ENCODE data around the gene ALDH7A1.

DNA sequence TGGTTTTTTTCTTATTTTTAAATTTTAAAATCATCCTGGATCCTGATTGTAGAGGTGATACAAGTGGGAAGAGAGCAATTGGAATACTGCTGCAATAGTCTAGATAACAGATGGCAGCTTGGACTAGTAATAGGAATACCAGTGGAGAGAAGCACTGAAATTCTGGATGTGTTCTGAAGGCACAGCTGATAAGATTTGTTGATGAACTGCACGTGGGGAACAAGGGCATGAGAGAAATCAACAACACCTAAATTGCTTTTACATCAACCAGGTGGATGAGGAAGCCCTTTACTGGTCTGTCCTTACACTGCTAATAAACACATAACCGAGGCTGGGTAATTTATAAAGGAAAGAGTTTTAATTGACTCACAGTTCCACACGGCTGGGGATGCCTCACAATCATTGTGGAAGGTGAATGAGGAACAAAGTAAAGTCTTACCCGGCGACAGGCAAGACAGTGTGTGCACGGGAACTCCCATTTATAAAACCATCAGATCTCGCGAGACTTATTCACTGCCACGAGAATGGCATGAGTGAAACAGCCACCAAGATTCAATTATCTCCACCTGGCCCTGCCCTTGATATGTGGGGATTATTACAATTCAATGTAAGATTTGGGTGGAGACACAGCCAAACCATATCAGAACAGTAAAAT is 67.4 kb upstream of the GRAMD2B start:
- PRO-cap = no peak

- PRO-cap = no peak
Measured at GRCh38 chr5:126450293-126450886, 27.2 kb downstream of the GRAMD2B start.

GRCh38 chr5:126486419-126486761 is 63.2 kb downstream of the GRAMD2B start:
- PRO-cap = no peak

- PRO-cap = no peak
Measured at GRCh38 chr5:126502086-126502655, 79.0 kb downstream of the GRAMD2B start.

GRCh38 chr5:126594608-126595825 is at the start of gene ALDH7A1:
TSS of gene ALDH7A1 (minus strand) at chr5:126595219.
- PRO-cap = bidirectional peak, plus-strand start at chr5:126595377, minus-strand start at chr5:126595219

DNA sequence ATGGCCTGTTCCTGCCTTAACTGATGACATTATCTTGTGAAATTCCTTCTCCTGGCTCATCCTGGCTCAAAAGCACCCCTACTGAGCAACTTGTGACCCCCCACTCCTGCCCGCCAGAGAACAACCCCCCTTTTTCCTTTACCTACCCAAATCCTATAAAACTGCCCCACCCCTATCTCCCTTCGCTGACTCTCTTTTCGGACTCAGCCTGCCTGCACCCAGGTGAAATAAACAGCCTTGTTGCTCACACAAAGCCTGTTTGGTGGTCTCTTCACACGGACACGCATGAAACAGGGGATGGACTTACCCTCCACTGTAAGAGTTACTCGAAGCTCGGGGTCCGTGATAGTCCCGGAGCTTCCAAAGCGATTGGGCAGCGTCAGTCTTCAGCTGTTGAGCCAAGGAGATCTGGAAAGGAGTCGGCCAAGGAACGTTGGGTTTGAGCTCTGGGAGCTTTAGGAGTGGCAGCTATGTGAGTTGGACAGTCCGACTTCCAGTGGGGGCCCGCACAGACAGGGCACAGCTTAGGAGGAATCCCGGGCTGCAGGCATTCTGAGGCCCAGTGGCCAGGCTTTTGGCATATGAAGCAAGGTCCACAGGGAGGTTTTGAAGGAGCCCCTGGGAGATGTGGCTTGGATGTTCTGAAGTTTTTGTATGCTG is 41.8 kb downstream of the TEX43 start:
- PRO-cap = no peak

DNA sequence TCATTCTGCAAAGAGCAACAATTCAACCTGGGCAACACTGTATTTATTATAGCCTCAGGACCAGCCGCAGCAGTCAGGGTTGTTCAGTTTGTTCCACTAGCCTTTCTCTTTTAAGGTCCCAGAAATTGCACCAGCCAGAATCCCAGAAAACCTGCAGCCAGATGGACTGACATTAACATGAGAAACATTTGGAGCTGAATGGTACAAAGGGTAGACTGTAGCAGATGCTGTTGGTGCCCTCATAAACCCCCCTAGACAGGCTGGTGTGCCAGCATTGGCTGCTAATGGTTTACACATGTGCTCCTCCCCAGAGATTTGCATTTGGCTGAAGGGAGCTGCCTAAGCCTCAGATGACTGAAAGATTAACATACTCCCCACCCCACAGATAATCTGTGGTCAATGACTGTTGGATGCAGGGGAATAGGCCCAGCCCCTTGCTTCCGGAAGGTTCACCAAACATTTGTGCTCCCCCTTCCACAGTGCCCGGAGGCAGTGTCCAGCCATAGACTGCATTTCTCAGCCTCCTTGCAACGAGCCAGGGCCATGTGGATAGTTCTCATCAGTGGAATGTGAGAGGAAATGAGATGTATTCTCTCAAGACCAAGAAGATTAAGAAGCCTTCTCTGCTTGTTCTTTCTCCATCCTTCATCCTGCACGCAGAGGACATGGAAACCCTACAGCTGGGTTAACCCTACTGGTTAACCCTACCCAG is 48.7 kb downstream of the TEX43 start:
- PRO-cap = no peak

GRCh38 chr5:126776143-126776374 is 877 bp upstream of the LMNB1 start:
- PRO-cap = no peak

DNA sequence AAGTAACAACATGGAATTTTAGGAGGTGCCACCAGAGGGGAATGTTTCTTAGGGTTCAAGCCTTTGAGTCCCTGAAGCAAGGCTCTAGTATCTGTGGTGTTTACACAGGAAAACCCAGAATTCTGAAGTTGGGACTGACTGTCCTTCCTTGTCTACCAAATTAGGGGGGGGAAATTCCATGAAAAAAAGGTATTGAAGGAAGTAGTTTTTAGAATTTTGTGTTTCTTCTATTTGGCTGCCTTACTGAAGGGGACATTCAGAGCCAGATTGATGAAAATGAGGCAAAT is 69.5 kb downstream of the LMNB1 start:
- PRO-cap = no peak

- PRO-cap = bidirectional peak, plus-strand start at chr5:126869363, minus-strand start at chr5:126869357
Measured at GRCh38 chr5:126868590-126869797, 92.1 kb downstream of the LMNB1 start.

GRCh38 chr5:127025255-127025847 is 5.0 kb downstream of the MARCHF3 start:
- PRO-cap = no peak

GRCh38 chr5:127410323-127410865 is 107.0 kb upstream of the PRRC1 start:
- PRO-cap = no peak

GRCh38 chr5:127844543-127845046 is 141.4 kb downstream of the CCDC192 start:
- PRO-cap = no peak

DNA sequence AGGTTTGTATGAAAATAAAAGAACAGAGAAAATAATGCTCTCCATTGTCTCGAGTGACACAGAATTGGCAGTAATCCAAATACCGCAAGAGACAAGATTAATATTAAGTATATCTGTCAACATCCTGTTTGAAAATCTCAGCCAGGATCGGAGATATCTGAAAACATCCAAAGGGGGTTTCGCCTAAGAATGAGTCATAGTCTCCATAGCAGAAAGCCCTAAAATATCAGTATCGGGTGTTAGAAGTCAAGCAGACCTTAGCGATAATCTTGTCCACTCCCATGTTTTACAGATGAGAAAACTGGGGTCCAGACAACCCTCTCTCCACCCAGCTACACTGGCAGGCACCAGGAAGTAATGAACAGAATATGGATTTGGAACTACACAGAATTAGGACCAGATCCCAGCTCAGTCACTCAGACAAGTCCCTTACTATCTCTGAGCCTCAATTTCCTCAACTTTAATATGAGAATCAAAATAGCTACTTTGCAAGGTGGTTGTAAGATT is 189.7 kb downstream of the CCDC192 start:
- PRO-cap = no peak

GRCh38 chr5:127941369-127942043 is 142.1 kb upstream of the SLC12A2 start:
- PRO-cap = no peak

DNA sequence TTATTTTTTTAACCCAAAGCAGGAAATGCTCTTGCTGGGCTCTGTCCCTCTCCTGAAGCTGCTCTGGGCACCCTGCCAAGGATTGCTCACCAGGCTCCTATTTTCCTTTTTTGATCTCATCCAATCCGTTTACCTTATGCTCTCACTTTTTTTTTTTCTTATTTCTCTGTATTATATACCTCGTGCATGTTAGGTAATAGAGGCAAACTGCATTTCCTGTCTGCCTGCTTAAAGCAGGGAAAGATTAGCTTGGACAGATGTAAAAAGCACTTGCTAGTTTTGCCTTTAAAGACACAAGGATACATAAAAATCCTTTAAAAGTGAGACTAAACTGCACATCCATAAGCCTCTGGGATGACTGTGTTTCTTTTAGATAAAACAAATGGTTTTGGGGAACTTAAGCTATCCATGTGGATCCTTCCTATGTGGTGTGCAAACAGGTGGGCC is 124.1 kb upstream of the SLC12A2 start:
- PRO-cap = no peak

DNA sequence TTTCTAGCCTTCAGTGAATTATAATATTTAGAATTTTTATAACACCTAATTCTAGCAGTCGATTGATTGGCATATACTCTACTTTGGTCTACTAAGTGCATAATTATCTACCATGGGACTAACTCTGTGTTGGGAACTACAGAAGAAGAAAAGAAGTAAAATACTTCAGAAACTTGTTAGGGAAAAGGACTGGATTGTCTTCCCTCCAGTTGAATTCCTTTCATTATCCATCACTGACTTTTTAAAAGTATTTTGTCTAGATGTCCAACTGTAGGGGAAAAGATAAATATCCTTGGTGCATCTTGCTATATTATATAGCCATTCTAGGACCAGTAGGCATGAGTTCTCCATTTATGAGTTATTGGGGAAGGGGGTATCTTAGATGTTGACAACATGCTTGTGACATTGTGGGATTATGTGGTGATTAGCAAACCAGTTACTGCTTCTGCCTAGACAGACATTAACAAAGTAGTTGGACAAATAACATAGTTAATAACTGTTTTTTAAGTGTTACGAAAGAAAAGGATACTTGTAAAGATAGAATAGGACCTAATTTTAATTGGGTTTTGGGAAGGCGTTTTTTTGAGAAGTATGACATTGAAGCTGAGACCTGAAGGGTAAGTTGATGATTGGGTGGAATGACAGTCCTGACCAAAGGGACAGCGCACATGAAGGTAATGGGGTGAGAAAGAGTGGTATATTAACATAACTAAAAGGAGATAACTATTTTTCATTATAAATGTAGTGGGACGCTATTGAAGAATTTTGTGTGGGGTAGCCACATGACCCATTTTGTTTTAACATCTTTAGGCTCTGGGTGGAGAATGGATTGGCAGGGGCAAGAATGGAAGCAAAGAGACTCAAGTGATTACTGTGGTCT is 3.6 kb downstream of the SLC12A2 start:
- PRO-cap = no peak

- PRO-cap = no peak
Measured at GRCh38 chr5:128112536-128113346, 29.2 kb downstream of the SLC12A2 start.

DNA sequence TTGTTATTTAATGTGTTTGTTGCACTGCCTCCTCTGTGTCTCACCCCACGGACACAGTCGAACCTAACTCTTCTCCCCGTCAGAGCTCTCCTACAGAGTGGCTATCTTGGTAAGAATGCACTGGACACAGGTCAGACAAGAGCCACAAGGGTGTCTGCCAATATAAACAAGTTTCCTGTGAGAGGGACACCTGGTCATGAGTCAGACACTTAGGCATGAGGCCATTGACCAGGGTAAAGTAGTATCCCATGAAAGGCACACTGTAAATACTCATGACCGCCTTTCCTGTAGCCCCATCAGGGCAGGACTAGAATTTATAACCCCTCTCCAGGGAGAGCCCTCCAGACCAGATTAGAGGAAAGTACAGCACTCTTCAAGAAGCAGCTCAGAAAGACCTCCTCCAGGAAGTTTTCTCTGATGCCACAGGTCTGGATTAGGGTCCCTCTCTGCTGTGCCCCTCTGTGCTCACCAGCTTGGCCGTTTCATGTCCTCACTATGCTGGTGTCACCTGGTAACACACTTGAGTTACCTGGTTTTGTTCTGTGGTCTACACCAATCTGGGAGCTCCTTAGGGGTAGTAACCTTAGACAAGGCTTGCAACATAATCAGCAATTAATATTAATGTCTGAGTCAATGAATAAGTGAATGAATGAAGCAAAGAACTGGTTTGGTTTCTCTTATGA is 115.7 kb downstream of the SLC12A2 start:
- PRO-cap = no peak

DNA sequence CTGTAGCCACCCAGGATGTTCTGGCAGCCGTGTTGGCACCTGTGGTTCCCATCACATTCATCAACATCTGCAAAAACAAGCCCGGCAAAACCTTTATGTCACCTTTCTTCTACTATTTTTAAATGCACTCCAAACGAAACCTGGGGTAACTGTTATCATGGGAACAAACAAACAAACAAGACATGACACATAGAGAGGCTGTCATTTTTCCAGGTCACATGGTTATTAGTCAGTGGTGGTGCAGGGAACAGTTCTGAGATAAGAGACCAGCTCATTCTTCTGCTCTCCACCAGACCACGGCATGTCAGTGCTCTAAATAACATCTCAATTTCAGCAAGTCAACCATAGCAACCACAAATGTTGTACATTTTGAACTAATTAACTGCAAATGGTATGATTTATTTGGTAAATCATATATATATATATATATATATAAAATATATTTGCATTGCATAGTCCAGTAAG is 188.5 kb downstream of the SLC12A2 start:
- PRO-cap = bidirectional peak, plus-strand start at position 289 of the sequence, minus-strand start at position 69 of the sequence

All from cardiac septum (tissue), 1 donor.